Subcutaneous preadipocyte (primary cell): Measurements from ENCODE around the gene BFAR.

DNA sequence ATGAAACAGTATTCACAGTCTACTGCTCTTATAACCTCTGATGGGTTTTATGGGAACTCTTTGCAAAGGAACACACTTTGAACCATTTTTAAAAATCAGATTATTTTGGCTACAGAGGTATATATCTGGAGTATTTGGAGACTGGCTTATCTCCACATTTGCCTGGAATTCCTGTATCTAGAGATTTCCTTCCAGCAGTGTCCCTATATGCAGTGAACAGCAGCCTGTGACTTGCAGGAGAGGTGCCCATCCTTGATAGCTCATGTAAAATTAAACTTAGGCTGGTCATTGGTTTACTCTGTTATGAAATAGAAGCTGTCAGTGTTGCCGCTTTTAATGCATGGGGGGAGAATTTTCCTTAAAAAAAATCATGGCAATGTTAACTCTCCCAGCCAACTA is 114.6 kb downstream of the MRTFB start:
- CAGE, long polyA plus RNA: no peak

- CAGE, long polyA plus RNA: no peak
These were observed 214.5 kb downstream of the MRTFB start for GRCh38 chr16:14285426-14286184.

- CAGE, long polyA plus RNA: no peak
These were observed 232.6 kb downstream of the MRTFB start for GRCh38 chr16:14303463-14304408.

- CAGE, long polyA plus RNA: no peak
These were observed 238.1 kb downstream of the MRTFB start for GRCh38 chr16:14308920-14309890.

DNA sequence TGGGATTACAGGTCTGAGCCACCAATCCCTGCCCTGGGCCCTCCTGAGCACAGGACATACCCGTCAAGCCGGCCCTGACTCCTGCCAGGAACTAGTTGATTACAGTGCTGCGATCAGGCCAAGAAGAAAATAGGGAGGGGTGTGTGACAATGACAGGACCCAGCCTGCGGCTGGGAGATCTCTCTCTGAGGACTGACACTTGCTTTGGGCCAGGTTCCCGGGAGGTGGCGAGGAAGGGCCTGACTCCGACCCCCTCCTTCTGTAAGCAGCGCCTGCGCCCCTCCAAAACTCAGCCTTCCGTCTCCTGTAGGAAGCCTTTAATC is 276.6 kb downstream of the MRTFB start:
- CAGE, long polyA plus RNA: no peak

- CAGE, long polyA plus RNA: no peak
These were observed 20.2 kb downstream of the PARN start for GRCh38 chr16:14609819-14610297.

- CAGE, long polyA plus RNA: start-site peak on the plus strand at chr16:14632915-14632978, 1,658 and 463 reads in 2 replicates
These were observed at the start of gene BFAR for GRCh38 chr16:14632513-14633161. BFAR (plus strand) TSS chr16:14632951.

DNA sequence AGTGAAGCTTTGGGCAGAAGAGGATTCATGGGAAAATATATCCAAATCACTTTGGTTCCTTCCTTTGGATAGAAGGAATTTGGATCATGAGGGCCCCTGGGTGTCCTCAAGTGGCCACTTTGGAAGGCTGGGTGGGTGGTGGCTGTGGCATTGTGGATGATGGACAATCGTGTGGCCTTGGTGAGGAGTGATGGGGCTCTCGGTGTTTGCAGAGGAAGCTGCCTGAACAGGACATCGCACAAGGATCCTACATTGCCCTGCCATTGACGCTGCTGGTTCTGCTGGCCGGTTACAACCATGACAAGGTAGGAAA is 42.5 kb upstream of the NPIPA1 start:
- CAGE, long polyA plus RNA: no peak

- CAGE, long polyA plus RNA: no peak
These were observed 29.7 kb downstream of the NTAN1 start for GRCh38 chr16:15025831-15027003.

DNA sequence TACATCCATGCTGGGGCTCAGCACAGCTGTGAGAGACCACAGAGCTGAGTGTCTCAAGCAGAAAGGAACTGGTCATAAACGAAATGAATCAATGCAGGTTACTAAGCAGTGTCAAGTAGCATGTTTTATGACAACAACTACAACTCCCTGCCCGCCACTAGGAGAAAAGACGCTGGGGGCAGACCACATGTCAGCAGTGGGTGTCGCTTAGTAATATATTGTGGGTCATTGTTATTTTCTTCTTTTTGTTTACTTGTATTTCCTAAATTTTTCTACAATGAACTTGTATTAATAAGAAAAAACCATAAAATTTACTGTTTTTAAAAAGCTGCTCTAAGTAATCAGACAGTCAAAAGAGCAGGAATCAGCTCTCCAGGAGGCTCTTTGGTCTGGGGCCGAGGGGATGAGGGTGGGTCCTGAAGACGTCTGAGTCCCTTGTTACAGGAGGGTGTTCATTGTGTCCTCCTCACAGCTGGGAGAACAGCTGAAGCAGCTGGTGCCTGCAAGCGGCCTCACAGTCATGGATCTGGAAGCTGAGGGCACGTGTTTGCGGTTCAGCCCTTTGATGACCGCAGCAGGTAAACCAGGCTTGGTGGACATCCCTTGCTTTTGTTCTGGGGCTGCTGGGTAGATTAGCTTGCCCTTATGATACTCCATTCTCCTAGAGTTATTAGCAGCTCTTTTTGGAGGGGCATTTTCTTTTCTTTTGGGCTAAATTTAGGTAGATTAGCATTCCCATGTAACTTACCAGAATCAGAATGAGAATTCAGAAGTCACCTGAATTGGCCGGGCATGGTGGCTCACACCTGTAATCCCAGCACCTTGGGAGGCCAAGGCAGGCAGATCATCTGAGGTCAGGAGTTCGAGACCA is 26.2 kb downstream of the NTAN1 start:
- CAGE, long polyA plus RNA: no peak

GRCh38 chr16:15123033-15123751 is 29.1 kb upstream of the RRN3 start:
- CAGE, long polyA plus RNA: no peak

DNA sequence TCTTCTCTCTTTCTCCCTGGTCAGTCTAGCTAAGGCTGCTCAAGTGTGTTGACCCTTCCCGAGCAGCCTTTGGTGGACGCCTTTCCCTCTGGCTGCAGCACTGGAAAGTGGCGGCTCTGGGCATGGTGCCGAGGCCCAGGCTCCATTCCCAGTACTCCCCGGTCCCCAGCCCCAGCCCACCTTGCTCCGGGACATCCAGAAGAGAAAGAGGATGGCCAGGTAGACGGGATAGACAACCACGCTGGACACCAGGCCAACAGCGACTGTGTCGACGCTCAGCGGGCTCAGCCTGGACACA is 33.2 kb upstream of the RRN3 start:
- CAGE, long polyA plus RNA: no peak

DNA sequence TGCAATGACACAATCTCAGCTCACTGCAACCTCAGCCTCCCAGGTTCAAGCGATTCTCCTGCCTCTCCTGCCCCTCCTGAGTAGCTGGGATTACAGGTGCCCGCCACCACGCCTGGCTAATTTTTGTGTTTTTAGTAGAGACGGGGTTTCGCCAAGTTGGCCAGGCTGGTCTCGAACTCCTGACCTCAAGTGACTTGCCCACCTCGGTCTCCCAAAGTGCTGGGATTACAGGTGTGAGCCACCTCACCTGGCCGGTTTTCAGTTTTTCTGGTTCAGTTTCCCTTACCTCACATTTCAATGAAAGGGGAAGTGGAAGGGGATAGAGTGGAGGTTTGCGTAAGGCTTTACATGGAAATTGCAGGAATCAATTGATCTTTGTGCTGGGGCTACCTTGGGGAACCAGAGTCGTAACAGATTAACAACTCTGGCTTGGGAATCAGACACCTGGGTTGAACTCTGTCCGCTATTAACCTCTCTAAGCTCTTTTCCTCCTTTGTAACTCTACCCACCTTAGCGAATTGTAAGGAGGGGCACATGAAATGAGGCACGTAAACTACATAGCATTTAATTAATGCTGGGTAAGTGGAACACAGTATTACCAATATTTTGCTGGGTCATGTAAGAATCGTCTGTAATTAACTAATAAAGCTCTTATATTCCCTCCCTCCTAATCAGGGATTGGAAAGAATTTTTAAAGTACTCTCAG is 3.2 kb downstream of the MPV17L start:
- CAGE, long polyA plus RNA: no peak

DNA sequence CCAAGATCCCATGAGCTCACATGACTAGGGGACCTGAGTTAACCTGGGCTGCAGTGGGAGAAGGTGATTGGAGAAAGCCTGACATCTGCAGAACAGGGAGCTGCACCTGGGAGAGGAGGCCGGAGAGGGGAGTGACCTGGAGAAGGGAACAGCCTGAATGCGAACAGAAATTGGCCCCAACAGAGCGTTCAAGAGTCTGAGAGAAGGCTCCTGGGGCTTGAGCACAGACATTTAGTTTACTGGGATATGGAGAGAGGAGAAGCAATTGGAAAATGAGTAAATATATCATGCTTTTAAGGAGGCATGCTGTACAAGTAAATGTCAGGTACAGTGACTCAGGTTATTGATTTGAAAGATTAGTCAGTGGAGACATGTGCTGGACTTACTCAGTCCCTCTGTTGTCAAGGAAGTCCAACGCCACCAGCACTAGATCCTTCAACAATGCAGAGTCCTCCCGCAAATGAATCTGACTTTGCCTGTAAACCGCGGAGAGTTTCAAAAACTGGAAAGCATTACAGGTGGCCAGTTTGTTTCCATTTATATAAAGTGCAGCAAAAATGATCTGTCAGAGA is 28.2 kb downstream of the BMERB1 start:
- CAGE, long polyA plus RNA: no peak

DNA sequence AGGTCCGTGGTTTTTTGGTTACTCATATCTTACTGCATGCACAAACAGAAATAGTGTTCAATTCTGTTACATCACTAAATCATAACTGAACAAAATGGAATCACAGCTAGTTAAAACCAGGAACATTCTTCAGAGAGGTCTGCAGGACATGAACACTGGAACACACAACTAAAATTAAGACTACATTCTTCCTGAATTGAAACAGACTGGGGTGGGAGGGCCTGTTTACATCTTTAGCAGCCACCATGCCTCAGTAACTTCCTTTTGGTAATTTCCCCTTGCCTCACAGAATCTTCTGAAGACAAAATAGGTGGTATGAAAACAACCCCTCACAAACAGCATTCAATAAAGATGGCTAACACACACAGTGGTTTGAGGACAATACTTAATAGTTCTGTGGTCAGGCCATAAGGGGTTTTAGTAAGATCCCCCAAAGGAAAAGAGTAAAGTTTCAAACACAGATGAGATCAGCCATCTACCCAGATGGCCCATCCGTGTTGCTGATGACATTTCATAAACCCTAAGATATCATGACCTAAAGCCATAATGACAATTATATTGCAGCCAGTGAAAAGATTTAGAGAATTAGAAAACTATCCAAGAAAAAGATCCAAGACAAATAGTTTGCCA is 6.5 kb downstream of the MARF1 start:
- CAGE, long polyA plus RNA: no peak

DNA sequence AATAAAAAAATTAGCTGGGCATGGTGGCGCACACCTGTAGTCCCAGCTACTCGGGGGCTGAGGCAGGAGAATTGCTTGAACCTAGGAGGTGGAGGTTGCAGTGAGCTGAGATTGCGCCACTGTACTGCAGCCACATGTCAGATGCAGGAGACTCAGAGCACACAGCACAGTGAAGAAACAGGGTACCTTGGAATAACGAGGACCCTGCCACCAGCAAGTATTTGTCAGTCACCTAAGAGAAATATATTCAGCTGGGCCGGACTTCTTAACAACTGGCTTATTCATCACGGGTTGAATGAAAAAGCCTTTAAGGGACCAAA is 22.2 kb downstream of the NDE1 start:
- CAGE, long polyA plus RNA: no peak

DNA sequence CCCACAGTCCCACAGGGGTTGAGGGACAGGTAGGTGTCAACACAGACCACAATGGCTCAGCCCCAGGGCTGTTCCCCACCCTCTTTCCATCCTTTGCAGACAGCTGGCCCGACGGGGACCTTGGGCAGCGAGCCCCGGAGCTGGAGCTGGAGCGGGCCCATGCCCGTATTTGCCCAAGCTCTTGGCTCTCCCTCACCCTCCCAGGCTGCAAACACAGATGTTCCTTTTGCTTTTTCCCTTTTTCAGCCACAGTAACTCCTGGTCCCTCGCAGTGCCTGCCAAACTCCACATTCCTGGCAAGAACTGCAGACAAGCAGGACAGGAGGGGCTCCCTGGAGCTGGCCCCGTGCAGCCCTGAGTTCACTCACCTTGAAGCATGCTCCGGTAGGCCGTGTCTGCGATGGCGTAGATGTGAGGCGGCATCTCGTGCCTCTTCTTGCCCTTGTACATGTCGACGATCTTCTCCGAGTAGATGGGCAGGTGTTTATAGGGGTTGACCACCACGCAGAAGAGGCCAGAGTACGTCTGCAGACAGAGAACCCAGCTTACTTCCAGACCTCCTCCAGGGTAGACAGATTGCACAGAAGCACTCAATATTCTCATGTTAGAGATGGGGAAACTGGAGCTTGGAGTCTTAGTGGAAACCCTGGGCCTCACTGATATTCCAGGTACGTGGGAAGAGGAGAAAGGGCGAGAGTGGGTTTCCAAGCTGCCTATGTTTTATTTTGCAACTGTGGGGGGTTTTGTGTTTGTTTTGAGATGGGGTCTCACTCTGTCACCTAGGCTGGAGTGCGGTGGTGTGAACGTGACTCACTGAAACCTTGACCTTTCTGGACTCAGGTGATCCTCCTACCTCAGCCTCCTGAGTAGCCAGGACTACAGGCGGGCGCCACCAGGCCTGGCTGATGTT is 33.7 kb downstream of the MYH11 start:
- CAGE, long polyA plus RNA: no peak

DNA sequence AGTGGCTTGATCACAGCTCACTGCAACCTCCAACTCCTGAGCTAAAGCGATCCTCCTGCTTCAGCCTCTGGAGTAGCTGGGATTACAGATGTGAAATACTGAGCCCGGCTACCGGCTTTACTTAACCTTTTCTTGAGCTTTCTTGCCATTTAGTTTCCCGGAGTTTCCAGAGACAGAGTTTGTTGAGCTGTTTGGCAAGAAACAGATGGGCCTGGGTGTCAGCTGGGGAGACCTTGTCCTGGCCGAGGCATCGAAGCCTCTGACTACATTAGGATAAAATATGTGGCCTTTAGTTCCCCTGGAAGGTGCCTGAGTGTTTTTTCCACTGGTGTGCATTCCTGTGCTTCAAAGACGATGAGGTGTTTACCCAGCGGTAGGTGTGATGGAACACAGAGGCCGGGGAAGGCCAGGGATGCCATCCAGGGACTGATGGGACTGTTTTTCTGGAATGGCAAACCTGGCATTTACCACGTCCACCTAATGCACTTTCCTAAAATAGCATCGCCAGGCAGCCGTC is 113.0 kb downstream of the ABCC1 start:
- CAGE, long polyA plus RNA: no peak

DNA sequence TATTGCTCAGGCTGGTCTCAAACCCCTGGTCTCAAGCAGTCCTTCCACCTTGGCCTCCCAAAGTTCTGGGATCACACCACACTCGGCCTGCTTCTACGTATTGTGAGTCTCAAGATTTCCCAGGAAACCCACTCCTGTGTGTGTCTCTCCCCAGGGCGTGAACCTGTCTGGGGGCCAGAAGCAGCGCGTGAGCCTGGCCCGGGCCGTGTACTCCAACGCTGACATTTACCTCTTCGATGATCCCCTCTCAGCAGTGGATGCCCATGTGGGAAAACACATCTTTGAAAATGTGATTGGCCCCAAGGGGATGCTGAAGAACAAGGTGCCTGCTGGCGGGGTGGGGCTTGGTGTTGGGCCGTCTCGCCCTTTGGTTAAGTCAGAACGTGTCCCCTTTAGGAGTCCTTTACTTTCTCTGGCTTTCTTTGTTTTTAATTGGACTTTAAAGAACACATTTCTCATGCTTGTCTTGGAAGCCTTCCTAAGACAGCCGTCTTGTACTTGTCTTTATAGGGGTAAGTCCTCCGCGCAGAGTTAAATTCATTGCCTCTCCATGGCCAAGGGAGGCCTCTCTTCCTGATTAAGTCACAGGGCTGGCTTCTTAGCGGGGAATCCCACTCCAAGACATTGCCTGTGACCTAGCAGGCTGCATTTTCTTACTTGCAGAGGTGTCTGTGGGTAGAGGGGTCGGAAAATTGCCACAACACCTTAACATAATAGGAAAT is 136.5 kb downstream of the ABCC6 start:
- CAGE, long polyA plus RNA: no peak

- CAGE, long polyA plus RNA: no peak
These were observed 64.0 kb downstream of the ABCC6 start for GRCh38 chr16:16159241-16159736.